Metastatic Liver Carcinoma in the Lung (tissue), 2 donors: ENCODE data around the gene CDC42EP2.

- PRO-cap, 2 experiments = no peak in any of the 2 experiments
These were observed 22.7 kb downstream of the FLRT1 start for GRCh38 chr11:64058326-64058939.

- PRO-cap, 2 experiments = peak in 1 of 2 experiments; most common plus-strand start chr11:64165123 (in 1); most common minus-strand start chr11:64165064 (in 1)
These were observed 1.2 kb downstream of the MACROD1 start for GRCh38 chr11:64164558-64165313.

DNA sequence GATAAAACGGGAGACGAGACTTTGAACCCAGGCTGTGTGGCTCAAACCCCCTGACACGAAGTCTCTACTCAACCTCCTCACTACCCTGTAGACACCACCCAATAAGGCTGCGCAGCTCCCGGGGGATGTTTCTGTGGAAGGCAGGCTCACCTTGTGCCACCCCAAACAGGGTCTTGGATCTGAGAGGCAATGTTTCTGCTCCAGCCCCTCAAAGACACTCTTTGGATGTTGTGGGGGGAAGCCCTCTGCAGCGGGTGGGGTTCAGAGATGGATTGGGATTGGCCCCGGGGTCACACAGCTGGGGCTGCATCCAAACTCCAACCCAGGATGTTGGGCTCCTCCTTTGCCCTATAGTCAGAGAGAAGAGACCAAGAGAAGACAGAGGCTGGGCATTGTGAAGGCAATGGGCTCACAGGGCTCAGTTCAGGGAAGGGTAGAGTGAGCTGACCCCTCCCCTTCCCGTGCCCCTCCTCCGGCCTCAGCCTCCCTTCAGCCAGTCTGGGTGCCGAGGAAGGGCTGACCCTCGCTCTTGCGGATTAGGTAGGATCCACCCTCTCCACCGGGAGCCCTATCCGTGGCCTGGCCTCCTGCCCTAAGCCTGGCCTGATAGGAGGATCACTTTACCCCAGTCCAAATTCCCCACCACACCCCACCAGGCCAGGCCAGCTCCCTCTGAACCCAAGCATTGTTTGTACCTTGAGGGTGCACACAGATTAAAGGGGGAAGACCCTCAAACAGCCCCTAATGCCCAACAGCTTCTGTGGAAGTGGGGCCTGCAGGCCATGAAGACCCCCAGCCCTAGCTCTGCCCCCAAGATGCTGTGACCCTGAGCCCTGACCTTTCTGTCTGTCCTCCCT is 1.7 kb upstream of the PPP1R14B start:
- PRO-cap, 2 experiments = no peak in any of the 2 experiments

- PRO-cap, 2 experiments = peak in 1 of 2 experiments; most common plus-strand start chr11:64304543 (in 1); most common minus-strand start chr11:64304452 (in 1)
These were observed 1.2 kb upstream of the ESRRA start for GRCh38 chr11:64303945-64304666.

- PRO-cap, 2 experiments = peak in 1 of 2 experiments; most common plus-strand start chr11:64313983 (in 1)
These were observed 3.7 kb downstream of the TRMT112 start for GRCh38 chr11:64313557-64314071.

DNA sequence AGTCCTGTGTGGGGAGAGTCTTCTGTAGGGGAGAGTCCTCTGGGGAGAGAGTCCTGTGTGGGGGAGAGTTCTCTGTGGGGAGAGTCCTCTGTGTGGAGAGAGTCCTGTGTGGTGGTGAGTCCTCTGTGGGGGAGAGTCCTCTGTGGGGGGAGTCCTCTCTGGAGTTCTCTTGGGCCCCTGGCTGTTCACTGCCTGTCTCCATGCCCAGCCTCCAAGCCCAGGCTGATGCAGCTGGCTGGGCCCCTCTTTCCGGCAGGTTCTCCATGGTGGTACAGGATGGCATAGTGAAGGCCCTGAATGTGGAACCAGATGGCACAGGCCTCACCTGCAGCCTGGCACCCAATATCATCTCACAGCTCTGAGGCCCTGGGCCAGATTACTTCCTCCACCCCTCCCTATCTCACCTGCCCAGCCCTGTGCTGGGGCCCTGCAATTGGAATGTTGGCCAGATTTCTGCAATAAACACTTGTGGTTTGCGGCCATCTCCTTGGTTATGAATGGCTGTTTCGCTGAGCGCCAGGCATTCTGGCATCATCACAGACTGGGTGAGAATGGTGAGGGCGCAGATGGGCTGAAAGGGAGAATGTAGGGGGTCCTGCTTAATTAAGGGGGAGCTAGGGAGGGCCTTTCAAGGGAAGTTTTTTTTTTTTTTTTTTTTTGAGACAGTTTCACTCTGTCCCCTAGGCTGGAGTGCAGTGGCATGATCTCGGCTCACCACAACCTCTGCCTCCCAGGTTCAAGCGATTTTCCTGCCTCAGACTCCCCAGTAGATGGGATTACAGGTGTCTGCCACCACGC is 3.6 kb downstream of the PRDX5 start:
- PRO-cap, 2 experiments = peak in 2 of 2 experiments; most common minus-strand start position 360 of the sequence (in 2)

DNA sequence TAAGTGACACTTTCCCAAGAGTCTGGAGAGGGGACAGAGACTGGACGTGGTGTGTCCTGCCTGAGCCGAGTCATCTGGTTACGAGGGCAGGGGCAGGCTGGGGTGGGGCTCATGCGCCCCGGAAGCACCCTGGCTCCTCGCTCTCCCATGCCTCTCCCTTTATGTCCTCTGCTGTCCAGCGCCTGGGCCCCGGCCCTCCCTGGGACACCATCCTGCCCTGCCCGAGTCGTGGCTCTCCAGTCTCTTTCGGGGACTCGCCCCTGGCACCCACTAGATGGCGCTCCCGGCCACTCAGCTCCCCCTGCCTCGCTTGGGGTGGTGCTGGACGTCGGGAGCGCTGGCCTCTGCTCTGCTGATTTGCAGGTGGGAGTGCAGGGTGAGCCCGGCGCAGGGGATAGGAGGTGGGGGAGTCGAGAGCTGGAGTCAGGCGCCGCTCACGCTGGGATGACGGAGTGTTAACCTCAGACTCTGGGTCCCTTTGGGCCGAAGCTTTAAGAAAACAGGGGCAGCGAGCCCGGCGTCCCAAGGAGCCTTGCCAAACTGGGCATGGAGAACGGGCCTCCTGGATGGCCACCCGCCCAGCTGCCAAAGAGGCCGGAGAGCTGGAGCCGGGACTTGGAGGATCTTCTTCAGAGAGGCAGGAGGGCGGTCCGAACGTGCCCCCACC is 89.9 kb downstream of the RPS6KA4 start:
- PRO-cap, 2 experiments = peak in 1 of 2 experiments; most common plus-strand start position 302 of the sequence (in 1); most common minus-strand start position 76 of the sequence (in 1)

DNA sequence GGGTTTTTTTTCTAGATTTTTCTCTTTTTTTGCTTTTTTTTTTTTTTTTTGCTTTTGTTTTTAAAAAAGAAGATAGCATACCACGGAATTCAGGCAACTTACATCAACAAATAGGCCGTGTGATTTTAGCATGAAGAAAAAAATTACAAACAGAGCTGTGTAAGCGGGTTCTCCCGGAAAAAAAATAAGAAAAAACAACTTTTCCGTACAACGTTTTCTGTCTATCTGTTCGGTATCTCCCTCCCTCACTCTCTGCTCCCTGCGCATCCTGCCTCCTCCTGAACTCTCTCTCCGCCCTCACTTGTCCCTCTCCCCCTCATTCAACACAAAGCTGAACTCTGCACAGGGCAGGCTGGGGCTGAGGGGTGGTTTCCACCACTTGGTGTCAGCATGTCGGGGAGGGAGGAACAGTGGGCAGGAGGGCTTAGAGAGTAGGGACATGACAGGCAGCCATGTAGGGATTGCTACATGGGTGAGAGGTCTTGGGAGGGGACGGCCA is 17.5 kb downstream of the SLC22A12 start:
- PRO-cap, 2 experiments = no peak in any of the 2 experiments

DNA sequence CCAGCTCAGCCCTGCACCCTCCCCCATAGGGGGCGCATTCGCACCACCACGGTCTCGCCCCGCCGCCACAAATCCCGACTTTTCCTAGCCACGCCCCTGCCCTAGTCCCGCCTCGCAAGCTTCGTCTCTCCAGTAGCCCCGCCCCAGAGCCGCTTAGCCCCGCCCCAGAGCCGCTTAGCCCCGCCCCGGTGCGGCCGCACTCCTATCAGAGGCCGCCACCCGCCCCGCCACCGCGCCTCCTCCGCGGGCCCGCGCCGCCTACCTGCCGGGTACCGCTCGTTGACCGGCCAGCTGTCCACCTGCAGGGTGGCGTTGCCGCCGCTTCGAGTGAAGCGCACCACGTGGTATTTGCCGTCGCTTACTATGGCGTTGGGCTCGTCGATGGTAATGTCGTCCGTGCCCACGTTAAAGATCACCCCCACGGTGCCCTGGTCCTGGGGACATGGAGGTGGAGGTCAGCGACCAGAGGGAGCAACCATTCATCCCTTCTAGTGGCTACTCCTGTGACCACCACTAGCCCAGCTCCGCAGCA is 39.2 kb downstream of the SLC22A12 start:
- PRO-cap, 2 experiments = no peak in any of the 2 experiments

GRCh38 chr11:64655099-64655669 is 64.2 kb downstream of the SLC22A12 start:
- PRO-cap, 2 experiments = no peak in any of the 2 experiments

DNA sequence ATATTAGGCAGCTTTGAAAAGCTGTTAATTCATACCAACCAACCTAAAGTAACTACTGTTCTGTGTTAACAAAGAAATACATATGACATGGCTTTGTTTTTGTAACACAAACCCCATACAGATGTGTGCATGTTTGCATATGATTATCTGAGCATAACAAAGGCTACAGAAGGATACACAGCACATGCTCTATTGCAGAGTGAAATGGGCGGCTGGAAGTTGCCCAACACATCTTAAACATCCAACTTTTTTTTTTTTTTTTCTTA is 4.3 kb upstream of the SF1 start:
- PRO-cap, 2 experiments = no peak in any of the 2 experiments

GRCh38 chr11:64878741-64879583 is 541 bp upstream of the EHD1 start:
- PRO-cap, 2 experiments = peak in 2 of 2 experiments; most common plus-strand start chr11:64878866 (in 1)

DNA sequence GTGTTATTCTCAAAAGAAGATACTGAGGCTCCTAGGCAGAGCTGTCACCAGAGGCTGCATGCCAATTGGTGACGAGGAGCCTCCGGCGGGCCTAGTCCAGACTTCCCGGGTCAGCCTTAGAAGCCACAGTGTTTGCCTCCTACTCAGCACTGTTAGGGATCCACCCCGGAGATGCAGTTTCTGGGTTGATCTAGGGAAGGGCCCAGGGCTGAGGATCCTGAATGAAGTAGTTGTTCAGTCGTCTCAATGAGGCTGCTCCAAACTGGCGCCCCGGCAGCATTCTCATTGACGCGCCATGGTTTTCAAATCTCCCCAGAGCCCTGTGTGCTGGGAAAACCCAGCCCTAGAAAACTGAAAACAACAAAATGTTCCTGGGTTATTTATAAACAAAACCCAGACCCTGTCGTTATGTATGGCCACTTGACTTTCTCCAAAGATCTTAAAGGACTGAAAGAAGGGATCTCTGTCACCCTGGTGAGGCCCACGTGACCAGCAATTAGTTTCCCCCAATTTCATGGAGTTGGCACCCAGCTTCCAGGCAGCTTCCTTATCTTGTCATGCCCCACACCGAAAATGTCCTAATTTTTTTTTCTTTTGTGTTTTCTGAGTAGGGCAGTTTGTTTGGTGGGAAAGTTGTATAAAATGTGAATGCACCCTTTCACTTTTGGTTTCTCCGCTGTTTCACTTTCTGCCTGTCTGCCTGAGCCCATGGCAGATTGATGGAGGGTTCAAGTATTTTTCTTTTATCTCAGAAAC is 2.0 kb upstream of the EHD1 start:
- PRO-cap, 2 experiments = no peak in any of the 2 experiments

DNA sequence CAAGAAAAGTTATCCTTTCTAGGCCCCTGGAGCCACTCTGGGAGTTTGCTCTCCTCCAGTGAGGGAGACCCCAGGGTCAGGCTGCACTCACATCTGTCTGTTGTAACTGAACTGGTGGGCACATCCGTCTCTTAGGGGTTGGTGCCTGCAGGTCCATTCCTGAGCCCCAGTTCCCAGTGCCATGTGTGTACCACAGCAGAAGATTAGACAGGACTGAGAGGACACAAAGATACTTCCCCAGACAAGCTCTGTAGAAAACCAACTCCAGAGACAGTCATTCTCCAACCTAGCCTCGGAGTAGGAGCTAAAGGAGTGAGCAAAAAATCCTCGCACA is 3.2 kb upstream of the ATG2A start:
- PRO-cap, 2 experiments = no peak in any of the 2 experiments

DNA sequence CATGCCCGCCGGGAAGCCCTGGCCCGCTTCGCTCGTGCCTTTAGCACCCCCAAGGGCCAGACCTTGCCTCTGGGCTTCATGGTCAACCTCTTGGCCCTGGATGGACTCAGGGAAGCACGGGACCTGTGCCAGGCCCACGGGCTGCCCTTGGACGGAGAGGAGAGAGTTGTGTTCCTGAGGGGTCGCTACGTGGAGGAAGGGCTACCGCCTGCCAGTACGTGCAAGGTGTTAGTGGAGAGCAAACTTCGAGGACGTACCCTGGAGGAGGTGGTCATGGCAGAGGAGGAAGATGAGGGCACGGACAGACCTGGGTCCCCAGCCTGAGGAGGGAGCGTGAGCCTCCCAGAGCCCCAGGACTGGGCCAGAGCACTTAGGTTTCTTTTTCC is 3.4 kb downstream of the SAC3D1 start:
- PRO-cap, 2 experiments = no peak in any of the 2 experiments

GRCh38 chr11:65069255-65069782 is 11.0 kb upstream of the NAALADL1 start:
- PRO-cap, 2 experiments = peak in 1 of 2 experiments; most common plus-strand start chr11:65069608 (in 1); most common minus-strand start chr11:65069429 (in 1)

DNA sequence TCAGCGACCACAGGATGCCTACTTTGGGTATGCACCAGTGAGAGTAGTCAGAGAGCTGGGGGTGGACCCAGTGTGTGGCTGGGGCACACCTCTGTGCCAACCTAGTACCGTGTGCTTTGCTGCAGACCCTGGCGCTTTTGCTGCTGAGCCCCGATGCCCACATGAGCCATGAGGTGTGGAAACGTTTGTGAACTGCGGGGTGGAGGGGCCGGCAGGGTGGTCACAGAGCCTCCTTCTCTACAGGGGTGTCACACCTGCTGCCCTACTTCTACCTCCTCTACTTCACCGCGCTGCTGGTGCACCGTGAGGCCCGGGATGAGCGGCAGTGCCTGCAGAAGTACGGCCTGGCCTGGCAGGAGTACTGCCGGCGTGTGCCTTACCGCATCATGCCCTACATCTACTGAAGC is 1.8 kb downstream of the ZNHIT2 start:
- PRO-cap, 2 experiments = no peak in any of the 2 experiments

- PRO-cap, 2 experiments = no peak in any of the 2 experiments
These were observed 1.3 kb downstream of the CAPN1 start for GRCh38 chr11:65183104-65183449.

GRCh38 chr11:65314279-65315178 is at the start of gene CDC42EP2:
Gene CDC42EP2, plus strand, starts transcription at chr11:65314866.
- PRO-cap, 2 experiments = peak in 2 of 2 experiments; most common plus-strand start chr11:65314866 (in 1); most common minus-strand start chr11:65314687 (in 1)

DNA sequence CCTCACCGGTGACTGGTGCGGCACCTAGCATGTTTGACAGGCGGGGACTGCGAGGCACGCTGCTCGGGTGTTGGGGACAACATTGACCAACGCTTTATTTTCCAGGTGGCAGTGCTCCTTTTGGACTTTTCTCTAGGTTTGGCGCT is 37.0 kb downstream of the FRMD8 start:
- PRO-cap, 2 experiments = no peak in any of the 2 experiments